Foreskin fibroblast (primary cell): ENCODE results near the genes ACTL6A, USP13, DNAJC19 and ATP11B.

DNA sequence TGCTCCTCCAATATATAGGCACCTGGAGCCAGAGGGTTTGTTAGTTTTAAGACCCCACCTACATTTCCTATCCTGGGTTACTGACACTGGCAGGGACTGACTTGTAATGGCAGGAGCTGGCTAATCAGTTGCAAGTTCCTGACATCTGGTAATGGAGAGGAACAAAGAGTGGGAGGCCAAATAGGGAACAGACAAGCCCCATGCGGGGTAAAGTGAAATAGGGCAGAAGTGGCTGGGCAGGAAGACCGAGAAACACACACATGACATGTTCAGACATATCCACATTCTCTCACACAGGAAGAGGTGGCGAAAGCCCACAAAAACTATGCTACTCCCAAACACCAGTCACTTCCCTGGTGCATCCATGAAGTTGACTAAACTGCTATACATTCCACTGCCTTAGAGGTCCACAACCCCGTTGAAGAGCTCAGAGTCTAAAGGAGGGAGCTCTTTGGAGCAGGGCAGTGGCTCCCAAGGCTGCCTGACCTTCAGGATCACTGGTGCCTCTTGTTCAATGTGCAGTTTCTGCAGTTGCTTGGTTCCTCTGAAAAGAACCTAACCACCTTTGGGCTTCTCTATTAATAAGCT lies 394.1 kb upstream of the TBL1XR1 start:
- RRBS = no CpG with 5 or more reads among the region's 4 CpGs

DNA sequence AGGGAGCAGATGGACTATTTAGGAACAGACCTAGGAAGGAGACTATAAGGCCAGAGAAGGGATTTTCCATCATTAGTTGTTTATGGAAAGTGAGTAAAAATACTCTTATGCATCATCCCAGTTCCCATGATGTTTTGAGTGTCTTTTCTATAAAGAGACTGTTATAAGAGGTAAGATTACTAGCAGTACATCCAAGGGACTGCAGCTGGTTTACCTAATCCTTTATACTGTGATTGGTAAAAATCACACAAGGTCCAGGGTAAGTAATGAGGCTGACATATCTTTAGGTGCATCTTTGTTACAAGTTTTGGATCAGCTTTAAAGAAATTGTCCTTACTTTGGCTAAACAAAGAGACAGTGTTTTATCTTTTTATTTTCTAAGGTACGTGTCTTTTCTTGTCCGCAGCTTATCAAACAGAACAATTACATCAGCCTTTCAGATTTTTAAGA lies 477.9 kb upstream of the KCNMB2 start:
- RRBS = no CpG with 5 or more reads among the region's 2 CpGs

GRCh38 chr3:179146820-179147894 lies 1.0 kb upstream of the PIK3CA start:
- RRBS = no CpG with 5 or more reads among the region's 32 CpGs

- RRBS = no CpG with 5 or more reads among the region's 1 CpG
These were observed 32.0 kb downstream of the PIK3CA start for GRCh38 chr3:179179945-179180784.

- RRBS = no CpG with 5 or more reads among the region's 20 CpGs
These were observed 16.0 kb upstream of the KCNMB3 start for GRCh38 chr3:179266811-179267372.

- RRBS = no CpG with 5 or more reads among the region's 6 CpGs
These were observed 1.4 kb upstream of the MFN1 start for GRCh38 chr3:179346106-179346564.

- RRBS = 2% methylated on average over 40 of the region's 71 CpGs
These were observed at the start of gene ACTL6A for GRCh38 chr3:179562487-179563408. Gene ACTL6A, plus strand, starts transcription at chr3:179562926.

GRCh38 chr3:179627095-179627945 lies 22.7 kb downstream of the NDUFB5 start:
- RRBS = no CpG with 5 or more reads among the region's 9 CpGs

DNA sequence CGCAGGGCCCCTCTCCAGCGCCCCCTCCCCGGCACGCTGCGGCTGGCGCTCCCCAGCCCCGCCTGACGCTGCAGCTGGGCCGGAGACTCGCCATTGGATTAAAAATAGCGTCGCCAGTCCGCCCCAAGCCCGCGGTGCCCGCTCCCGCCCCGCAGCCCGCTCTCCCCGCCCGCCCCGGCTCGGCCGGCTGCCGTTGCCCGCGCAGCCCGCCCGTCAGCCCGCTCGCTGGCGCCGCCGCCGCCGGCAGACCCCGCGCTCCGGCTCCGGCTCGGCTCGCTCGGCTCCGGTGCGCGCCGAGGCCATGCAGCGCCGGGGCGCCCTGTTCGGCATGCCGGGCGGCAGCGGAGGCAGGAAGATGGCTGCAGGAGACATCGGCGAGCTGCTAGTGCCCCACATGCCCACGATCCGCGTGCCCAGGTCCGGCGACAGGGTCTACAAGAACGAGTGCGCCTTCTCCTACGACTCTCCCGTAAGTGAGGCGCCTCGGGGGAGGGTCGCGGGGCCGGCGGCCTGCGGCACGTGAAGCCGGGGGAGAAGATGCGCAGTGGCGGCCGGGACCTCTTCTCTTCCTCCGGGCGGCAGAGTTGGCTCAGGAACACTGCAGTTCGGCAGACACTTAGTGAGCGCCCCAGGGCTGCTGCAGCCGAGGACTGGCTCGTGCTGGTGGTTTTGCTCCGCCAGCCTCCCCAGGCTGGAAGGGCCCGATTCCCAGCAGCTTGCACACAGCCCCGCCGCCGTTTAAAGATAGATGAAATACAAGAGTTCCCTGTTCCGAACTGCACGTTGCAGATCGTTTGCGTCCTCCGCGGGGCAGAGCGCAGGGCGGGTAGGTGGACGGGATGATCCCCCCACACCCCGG lies at the start of gene USP13:
Gene USP13 (plus strand): TSS at position 116 of the 859 bp plus-strand sequence.
- RRBS = 1% methylated on average over 46 of the region's 98 CpGs

- RRBS = no CpG with 5 or more reads among the region's 5 CpGs
These were observed 9.0 kb downstream of the USP13 start for GRCh38 chr3:179661825-179662271.

DNA sequence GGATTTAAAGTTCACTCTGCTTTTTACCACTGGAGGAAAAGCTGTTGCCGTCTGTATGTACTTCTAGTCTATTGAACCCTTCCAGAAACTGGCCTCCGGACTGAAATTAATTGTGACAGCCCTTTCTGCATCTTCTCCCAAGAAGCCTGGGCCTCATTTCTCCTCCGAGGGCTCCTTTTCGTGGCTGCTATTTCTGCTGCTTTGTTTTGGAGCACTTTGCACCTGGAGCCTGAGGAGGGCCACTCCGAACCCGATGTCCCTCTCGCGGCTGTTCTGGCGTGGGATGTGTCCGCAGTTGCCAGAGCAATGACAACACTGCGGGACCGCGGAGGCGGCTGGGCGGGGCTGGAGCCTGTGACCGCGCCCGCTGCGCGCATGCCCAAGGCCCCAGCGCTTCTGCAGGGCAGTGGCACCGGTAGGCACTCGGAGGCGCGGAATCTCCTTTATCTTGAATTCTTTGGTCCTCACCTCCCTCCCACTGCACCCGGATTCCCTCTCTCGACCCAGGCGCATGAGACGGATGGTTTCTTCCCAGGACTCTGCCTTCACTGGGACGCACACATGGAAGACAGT lies 94.6 kb downstream of the PEX5L start:
- RRBS = 5% methylated on average over 5 of the region's 30 CpGs

- RRBS = no CpG with 5 or more reads among the region's 5 CpGs
These were observed 4.6 kb downstream of the PEX5L start for GRCh38 chr3:180032039-180032607.

DNA sequence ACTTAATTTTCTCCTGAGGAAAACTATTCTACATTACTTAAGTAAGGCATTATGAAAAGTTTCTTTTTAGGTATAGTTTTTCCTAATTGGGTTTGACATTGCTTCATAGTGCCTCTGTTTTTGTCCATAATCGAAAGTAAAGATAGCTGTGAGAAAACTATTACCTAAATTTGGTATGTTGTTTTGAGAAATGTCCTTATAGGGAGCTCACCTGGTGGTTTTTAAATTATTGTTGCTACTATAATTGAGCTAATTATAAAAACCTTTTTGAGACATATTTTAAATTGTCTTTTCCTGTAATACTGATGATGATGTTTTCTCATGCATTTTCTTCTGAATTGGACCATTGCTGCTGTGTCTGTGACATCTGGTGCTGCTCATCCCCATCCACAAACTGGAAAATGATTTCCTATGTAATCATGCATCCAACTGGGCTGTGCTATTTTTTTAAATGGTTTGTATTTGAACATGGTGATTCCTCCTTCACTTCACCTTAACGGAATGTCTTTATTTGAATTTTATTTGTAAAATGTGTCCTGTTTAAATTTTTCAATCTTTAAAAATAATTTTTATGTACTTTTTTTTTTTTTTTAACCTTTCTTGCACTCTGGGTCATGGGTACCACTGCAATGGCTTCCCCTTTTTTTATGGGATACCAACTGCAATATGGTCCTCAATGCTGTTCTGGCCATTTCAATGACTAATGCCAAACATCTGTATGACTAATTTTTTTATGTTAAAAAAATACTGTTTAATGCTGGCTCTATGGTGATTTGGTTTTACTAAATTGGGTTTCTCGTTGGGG lies 6.1 kb downstream of the TTC14 start:
- RRBS = no CpG with 5 or more reads among the region's 3 CpGs

DNA sequence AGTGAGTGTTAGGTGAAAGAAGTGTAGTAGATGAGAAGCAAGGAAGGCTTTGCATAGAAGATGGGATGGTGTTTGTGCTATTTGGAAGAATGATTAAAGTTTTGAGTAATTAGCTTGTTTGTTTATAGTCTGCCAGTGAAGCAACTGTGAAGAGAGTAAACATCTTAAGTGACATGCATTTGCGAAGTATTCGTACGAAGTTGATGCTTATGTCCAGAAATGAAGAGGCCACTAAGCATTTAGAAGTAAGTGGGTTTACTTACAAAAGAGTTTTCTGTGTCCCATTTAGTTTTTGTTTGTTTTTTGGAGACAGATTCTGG lies 36.6 kb downstream of the FXR1 start:
- RRBS = no CpG with 5 or more reads among the region's 3 CpGs

- RRBS = no CpG with 5 or more reads among the region's 50 CpGs
These were observed at the start of gene DNAJC19 for GRCh38 chr3:180988952-180990211. Gene DNAJC19, minus strand, starts transcription at chr3:180989736.

GRCh38 chr3:182244659-182245039 lies 532.9 kb downstream of the SOX2 start:
- RRBS = no CpG with 5 or more reads among the region's 1 CpG

DNA sequence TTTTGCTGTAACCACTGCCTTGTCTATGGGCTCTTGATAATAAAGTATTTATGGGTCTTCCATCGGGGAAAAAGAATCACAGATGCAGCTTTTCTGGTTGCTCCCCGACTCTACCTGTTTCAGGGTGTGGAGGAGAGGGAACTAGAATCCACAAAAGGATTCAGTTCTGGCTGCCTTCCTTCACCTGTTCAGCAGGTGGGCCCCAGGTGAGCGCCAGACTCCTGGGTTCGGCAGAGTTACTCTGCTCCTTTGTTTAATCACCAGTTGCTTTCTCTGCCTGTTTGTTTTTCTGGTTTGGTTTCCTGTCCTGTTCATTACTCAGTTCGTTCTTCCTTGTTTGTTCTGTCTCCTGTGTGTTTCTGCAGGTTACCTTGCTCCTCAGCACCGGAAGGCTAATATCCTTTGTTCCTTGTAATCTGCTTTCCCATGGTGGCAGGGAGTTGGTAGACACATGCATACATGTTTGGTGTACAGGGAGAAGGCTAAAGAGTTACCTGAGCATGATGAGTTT lies 508.5 kb upstream of the ATP11B start:
- RRBS = no CpG with 5 or more reads among the region's 6 CpGs

DNA sequence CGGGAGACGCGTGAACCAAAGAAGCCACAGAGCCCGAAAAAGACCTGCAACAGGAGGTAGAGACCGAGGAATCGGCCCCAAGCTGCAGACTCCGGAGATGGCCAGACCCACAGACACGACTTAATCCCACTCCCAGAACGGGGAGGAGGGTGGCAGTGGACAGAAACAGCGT lies 314 bp upstream of the ATP11B start:
- RRBS = 2% methylated on average over 3 of the region's 10 CpGs

DNA sequence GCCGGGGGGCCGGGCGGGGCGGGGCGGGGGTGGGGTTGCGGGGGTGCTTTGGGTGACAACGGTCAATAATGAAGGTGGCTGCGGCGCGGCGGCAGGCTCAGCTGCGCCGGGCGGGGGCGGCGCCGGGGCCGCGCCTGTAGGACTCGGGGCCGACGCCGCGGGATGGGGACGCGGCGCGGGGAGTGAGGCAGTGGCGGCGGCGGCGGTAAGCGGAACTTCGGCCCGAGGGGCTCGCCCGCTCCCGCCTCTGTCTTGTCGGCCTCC lies at the start of gene ATP11B:
Gene ATP11B (plus strand): TSS at position 65 of the 264 bp plus-strand sequence.
- RRBS = 2% methylated on average over 6 of the region's 39 CpGs

DNA sequence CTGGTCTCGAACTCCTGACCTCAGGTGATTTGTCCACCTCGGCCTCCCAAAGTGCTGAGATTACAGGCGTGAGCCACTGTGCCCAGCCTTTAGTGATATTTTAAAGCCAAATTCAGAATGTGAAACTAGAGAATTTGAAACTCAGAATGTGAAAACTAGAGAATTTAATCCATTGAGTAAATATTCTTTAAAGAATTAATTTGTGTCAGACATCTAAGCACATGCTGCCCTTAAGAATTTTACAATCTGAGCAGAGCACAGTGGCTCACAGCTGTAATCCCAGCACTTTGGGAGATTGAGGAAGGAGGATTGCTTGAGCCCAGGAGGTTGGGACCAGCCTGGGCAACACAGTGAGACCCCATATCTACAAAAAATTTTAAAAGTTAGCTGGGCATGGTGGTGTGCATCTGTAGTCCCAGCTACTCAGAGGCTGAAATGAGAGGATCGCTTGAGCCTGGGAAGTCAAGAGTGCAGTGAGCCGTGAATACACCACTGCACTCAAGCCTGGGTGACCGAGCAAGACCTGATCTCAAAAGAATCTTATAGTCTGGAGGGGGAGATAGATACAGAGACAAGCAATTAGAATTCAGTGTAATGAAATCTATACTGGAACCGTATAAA lies 21.1 kb downstream of the ATP11B start:
- RRBS = no CpG with 5 or more reads among the region's 7 CpGs